Mesothelial cell of epicardium (in vitro differentiated cells): ENCODE measurements around the genes RELT, RAB6A and NEU3.

- PRO-cap = bidirectional peak, plus-strand start at chr11:73376399, minus-strand start at chr11:73376207
Measured at GRCh38 chr11:73375976-73376962, at the start of gene RELT. Gene RELT (plus strand): TSS chr11:73376399.

- PRO-cap = no peak
Measured at GRCh38 chr11:73382912-73384255, 7.2 kb downstream of the RELT start.

GRCh38 chr11:73542331-73543055 lies 55.4 kb downstream of the FAM168A start:
- PRO-cap = no peak

- PRO-cap = no peak
Measured at GRCh38 chr11:73647375-73648067, 1.1 kb downstream of the PLEKHB1 start.

DNA sequence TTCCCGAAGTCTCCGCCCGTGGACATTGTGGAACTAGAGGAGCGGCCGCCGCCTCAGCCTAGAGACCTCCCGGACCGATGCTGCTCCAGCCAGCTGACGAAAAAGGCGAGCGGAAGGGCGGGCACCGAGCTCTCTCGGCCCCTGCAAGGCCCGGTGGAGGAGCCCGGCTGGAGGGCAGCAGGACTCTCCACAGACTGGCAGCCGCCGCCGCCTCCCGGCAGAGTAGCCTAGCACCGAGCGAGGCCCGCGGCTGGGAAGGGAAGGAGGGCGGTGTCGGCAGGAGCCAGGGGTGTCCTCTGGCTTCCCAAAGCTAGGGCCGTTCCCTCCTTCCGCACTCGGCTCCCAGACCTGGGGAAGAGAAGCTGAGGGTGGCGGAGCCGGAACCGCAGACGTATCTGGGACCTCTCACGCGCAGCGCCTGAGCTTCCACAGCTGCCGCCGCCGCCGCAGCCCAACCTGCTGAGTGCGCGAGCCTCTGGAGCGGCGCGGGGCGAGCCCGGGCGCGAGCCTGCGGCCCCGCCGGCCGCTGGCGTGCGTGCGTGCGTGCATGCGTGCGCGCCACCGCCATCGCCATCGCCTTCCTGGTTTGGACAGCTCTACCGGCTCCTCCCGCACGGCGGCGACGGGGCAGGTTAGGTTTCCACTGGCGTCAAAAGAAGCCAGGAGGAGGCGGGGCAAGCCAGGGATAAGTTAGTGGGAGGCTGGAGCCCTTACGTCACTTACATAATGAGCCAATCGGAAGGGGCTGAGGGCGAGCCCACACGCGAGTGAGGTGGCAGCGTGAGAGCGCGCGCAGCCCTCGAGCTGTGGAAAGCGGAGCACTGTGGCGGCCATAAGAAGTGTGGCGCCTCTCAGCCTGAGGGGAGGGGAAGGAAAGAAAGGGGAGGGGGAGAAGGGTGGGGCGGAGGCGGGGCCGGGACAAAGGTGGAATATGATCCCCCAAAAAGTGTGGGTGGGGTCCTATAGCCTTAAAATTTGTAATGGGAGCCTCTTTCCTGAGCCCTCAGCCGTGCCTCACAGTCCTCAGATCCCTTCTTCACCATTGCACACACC lies at the start of gene RAB6A:
Gene RAB6A (minus strand): TSS at position 465 of the 1,053 bp plus-strand sequence.
- PRO-cap = bidirectional peak, plus-strand start at position 734 of the sequence, minus-strand start at position 465 of the sequence

GRCh38 chr11:73956032-73956536 lies 5.3 kb downstream of the DNAJB13 start:
- PRO-cap = no peak

DNA sequence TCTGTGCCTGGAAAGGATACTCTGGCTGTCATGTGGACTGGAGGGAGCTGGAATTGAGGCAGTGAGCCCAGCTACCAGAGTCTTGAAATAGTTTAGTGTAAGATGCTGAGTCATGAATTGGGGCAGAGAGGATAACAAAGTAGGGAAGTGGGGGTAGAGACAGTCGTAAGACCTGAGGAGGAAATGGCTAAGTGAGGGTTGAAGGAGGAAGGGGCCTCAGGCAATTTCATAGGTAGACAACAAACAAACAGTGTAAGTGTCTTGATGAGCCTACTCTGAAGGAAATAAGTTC lies 6.6 kb downstream of the KCNE3 start:
- PRO-cap = no peak

GRCh38 chr11:74579579-74579792 lies 12.9 kb upstream of the POLD3 start:
- PRO-cap = no peak

- PRO-cap = no peak
Measured at GRCh38 chr11:74745451-74746292, 3.0 kb upstream of the RNF169 start.

DNA sequence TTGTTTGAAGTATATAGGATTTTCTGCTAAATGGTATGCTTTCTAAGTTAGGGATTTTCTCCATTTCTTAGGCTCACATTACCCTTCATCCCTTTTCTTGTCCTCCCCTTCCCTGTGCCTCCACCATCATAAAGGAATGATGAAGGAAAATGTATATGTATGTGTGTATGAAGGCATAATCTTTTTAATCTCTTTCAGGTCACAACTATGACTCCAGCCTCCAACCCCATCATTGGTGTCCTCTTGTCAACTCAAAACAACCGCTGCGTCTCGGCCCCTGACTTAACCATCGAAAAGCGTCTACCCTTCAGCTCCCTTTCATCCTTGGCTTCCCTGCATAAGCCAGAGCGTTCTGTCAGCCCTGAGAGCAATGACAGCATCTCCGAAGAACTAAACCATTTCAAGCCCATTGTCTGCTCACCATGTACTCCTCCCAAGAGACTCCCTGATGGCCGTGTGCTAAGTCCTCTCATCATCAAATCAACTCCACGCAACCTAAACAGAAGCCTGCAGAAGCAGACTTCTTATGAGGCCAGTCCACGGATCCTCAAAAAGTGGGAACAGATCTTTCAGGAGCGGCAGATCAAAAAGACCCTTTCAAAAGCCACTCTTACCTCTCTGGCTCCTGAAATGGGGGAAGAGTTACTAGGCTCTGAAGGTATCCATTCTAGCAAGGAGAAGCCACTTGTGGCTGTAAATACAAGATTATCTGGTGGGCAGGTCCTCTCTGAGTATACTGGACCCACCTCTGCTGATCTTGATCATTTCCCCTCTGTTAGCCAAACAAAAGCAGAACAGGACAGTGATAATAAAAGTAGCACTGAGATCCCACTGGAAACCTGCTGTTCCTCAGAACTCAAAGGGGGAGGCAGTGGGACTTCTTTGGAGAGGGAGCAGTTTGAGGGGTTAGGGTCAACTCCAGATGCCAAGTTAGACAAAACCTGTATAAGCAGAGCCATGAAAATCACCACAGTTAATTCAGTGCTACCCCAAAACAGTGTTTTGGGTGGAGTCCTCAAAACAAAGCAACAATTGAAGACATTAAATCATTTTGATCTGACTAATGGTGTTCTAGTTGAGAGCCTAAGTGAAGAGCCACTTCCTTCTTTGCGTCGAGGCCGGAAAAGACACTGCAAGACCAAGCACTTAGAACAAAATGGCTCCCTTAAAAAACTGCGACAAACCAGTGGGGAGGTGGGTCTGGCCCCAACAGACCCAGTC lies 87.1 kb downstream of the RNF169 start:
- PRO-cap = no peak

DNA sequence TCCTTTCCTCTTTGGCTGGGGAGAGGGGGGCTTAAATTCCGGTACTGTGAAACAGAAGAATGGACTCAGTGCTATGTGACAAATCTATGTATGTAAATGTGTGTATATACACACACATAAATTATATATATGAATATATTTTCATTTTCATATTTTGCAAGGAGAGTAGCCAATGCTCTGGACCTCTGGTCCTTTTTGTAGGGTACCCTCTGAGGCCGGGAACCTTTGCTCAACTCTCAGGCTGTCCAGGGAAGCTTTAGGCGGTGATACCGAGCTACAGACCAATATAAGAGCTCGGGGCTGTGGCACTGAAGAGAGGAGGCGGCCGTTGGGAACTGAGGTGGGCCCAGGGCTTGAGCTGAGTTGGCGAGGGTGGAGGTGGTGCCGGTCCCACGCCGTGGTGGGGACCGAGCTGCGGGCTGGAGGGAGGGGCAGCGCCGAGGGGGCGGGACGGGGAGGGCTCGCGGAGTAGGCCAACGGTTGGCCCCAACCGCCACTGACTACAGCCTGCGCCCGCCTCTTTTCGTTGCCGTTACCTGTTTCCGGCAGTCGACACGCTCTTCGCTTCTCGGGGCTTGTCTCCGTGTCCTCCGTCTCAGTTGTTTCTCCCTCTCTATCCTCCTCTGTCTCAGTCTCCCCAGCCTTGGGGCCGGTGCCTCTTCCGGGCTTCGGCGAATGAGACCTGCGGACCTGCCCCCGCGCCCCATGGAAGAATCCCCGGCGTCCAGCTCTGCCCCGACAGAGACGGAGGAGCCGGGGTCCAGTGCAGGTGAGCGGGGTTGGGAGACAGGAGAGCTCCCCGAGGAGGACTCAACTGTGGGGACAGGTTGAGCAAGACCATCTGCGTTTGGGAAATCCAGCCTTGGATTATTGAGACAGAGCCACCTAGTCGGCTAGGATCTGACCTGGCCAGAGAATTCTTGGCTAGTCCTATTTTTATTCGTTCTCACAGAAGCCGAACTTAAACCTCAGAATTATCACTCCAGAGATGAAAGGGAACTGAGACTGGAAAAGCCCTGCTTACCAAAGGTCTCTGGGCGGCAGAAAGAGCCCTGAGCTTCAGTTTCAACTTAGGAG lies at the start of gene NEU3:
Gene NEU3 (plus strand): TSS at position 548 of the 1,077 bp plus-strand sequence.
- PRO-cap = bidirectional peak, plus-strand start at position 313 of the sequence, minus-strand start at position 337 of the sequence

DNA sequence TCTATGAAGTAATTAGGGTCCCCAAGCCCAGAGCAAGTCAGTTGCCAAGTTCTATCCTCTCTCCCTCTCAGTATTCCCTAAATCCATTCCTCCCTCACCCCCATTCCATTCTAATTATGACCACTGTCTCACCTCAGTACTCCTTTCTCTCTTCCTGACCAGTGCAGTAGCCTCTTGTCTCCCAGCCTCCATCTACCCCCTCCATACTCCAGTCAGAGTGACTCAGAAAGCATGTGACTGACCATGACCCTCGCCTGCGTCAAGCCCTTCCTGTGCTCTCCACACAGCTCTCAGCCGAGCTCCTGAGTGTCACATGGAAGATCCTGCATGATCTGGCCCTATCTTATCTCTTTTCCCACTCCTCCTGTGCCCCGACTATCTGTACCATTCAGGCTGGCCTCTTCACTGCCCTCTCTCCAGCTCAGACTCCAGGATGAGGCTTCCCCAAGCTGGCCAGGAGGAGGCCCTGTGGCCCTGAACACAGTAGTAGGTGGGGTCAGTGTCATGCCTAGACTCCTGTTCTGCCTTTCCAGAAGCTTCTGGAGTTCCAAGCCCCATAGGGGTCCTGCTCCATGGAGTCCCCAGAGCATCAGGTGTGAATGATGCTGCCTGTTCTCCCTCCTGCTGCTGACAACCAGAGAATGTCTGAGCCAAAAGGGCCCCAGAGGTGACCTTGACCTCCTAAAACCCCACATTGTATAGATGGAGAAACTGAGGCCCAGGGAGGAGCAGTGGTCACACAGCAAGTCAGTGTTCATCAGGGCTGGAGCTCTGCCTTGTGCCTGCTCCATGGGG lies 42.7 kb downstream of the NEU3 start:
- PRO-cap = no peak

GRCh38 chr11:75147652-75148412 lies 3.1 kb upstream of the SLCO2B1 start:
- PRO-cap = no peak

DNA sequence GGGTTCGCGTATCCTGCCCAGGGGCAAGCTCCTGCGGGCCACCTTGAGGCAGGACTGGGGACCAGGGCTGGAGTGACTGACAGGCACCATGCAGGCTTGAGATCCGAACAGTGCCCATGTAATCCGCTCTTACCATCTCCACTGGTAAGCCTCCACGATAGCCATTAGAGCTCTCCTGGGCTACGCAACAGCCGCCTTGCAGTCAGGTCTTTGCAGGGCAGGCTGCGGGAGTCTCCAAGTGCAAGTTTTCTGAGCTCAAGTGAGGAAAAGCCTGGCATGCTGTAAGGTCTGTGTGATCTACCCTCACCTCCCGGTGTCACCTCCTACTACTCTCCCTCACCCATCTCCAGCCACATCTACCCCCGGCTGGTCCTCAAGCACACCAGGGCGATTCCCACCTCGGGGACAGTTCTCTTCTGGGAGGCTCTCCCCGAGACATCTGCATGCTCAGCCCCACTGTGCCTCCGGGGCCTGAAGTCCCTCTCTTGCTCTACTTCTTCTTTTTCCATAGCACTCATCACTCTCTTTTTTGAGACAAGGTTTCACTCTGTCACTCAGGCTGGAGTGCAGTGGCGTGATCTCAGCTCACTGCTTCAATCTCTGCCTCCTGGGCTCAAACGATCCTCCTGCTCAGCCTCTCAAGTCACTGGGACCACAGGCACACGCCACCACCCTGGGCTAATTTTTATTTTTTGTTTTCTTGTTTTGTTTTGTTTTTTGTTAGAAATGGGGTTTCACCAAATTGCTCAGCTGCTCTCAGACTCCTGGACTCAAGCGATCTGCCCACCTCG lies 49.7 kb downstream of the TPBGL start:
- PRO-cap = no peak

DNA sequence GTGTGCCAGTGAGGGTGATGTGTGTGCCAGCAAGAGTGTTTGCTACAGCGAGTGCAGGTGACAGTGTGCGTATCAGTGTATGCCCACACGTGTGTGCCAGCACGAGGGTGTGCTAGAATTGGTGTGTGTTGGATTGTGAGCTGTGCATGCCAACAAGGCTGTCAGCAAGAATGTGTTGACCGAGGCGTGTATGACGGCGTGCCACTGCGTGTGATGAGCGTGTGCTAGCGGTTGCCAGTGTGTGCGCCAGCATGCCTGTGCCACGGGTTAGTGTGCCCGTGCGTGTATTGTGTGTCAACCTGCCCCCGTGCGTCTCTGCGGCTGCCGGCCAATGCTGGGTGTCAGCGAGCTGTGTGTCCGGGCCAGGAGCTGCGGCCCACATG lies 469 bp downstream of the ARRB1 start:
- PRO-cap = no peak

DNA sequence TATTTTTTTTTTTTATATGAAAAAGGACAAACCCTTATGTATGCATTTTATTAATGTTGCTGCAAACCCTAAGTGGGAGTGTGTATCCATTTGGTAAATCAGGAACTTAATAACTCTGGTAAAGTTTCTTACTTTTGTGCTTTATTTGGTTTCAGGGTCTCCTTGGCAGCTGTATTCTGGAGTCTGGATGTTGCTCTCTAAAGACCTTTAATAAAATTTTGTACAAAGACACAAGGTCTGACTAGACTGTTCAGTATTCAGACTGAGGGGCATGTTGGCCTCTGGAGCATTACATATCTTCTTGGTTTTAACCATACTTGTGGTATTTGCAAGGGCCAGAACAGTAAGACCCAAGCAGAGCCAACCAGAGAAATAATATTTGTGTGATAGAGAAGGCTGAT lies 6.1 kb downstream of the RPS3 start:
- PRO-cap = no peak

DNA sequence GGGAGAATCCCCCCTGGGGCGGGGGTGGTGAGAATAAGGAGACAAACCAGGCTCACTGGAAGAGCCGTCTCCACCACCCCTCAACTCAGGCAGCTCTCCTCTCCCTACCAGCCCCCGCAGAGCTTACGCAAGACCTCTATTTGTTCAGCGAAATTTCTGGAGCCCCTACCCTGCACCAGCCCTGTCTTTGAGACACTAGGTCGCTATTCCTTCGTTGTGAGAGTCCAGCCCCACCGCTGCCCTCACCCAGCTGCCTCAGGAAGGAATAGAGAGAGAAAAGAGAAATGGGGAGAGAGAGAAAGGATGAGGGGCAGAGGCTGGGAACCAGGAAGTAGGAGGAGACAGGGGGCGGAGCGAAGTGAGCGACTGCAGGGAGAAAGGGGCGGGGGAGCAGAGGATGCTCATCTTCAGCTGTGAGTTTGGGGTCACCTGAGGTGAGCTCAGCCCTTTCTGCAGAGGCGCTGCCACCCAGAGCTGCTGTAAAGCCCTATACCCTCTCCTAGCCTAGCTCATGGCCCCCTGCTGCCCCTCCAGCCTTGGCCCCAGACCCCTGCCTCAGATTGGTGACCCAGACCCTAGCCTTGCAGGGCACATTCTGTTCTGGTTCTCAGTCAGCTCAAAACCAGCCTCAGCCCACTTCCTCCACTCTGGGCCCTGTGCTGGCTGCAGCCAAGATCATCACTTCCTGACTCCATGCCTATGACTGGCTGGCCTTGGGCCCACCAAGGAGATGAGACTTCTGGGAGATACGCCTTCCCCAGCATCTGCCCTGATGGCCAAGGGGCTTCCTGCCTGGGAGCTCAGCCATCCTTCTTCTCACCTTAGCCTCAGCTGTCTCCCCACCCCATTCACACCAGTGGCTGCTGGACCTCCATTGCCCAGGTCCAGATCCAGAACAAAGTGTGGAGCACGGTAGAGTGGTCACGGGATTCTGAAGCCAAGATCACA lies 42.5 kb upstream of the KLHL35 start:
- PRO-cap = no peak

GRCh38 chr11:75522922-75523758 lies 2.6 kb downstream of the GDPD5 start:
- PRO-cap = no peak

DNA sequence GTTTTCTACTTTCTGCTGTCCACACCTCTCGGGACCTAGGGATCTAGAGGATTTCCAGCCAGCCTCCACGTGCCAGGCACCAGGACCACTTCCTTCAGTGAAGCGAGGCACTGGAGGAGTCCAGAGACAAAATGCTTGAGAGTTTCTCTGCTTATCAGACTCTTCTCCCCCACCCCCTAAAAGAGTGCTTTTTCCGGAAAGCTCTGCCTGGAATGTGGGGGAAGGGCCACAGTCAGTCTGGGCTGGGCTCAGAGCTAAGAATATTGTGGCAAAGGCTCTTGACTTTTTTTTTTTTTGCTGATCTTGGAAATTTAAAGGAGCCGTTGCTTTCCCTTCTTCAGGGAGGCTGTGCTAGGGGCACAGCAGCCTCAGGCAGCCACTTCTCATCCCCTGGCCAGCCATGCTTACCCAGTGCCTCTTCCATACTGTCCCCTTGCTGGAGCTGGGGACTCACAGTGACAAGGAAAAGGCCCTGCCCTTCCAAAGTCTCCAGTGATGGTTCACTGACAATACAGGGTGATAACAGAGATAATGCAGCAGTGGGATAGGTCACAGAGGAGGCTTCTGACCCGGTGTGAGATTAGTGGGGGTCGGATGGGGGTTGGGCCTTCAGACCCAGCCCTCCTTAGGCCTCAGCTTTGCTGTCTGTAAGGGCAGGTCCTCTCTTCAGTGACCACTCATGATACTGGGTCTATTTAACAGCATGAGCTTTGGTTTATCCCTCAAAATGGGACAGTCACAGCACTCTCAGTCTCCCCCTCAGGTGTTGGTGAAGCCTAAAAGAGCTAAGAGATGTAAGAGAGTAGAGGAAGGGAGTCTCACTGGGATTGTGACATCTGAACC lies 2.8 kb upstream of the SERPINH1 start:
- PRO-cap = no peak

DNA sequence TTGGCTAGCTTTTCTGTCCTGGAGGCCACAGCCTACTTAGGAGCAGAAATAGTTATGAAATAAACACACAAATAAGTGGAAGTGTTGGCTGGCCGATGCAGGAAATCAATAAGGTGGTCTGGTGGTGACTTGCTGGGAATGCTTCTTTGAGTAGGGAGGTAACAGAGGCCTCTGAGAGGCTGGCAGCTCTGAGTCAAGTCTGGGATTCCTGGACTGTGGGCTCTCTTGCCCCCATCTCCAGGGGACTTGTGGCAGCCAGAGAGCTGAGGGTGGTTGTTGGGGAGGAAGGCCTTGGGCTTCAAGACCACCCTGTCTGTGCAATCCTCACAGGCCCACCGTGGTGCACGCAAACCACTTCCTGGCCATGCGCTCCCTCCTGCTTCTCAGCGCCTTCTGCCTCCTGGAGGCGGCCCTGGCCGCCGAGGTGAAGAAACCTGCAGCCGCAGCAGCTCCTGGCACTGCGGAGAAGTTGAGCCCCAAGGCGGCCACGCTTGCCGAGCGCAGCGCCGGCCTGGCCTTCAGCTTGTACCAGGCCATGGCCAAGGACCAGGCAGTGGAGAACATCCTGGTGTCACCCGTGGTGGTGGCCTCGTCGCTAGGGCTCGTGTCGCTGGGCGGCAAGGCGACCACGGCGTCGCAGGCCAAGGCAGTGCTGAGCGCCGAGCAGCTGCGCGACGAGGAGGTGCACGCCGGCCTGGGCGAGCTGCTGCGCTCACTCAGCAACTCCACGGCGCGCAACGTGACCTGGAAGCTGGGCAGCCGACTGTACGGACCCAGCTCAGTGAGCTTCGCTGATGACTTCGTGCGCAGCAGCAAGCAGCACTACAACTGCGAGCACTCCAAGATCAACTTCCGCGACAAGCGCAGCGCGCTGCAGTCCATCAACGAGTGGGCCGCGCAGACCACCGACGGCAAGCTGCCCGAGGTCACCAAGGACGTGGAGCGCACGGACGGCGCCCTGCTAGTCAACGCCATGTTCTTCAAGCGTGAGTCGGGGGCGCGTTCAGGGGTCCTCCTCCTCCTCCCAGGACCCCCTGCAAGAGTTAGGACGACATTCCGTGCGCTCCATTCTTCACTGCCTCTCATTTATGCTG lies 4.3 kb downstream of the SERPINH1 start:
- PRO-cap = no peak